Caco-2 (cell line): ENCODE measurements around the genes TMCC1, PIK3R4, ACKR4 and SLCO2A1.

- PRO-cap, result no peak
- RRBS, result no CpG with 5 or more reads among the region's 4 CpGs
These were observed 48.8 kb upstream of the PLXND1 start for GRCh38 chr3:129655184-129655784.

GRCh38 chr3:129747585-129748233 lies 141.2 kb upstream of the PLXND1 start:
- PRO-cap, result no peak
- RRBS, result no CpG with 5 or more reads among the region's 3 CpGs

DNA sequence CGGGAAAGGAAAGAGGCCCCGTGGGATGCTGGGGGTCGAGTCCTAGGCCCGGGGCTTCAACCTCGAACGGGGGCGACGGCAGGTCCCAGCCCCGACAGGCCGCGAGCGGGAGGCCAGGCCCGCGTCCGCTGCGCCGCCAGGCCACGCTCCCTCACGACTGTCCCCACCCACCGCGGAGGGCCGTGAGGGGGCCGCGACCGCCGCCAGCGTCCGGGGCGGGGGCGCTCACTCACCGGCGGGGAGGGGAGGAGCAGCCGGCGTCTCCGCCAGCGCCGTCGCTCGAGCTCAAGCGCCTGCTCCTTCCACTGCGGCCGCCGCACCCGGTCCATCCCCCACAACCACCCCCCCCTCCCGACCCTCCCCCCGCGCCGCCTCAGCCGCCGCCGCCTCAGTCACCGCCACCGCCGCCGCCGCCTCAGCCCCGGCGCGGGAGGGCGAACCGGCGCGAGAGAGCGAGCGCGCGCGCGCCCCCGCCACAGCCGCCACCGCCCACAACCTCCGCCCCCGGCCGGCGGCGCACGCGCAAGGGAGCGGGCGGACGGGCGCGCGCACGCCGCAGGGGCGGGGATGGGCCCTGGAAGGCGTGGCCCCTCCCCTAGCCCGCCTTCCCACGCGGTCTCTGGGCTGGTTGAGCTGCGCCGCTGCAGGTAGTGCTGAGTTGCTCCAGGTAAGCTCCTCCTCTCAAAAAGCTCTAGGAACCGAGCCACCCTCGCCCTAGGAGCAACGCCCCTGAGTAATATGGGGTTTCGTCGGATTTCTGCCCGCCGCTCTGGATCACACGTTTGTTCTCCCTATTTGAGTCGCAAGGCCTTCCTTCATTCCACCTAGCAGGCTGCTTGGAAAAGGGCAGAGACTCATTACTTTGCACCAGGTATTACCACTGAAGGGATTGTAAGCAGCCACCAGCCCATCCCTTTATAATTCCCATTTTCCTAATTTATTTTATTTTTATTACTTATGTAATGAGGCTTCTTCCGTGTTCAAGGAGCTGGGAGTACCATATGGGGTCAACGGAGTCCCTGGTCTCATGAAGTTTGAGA lies at the start of gene TMCC1:
Gene TMCC1 (minus strand): TSS at position 451 of the 1,040 bp plus-strand sequence.
- PRO-cap, result bidirectional peak, plus-strand start at position 228 of the sequence, minus-strand start at position 159 of the sequence
- RRBS, result 2% methylated on average over 37 of the region's 105 CpGs

- PRO-cap, result no peak
- RRBS, result no CpG with 5 or more reads among the region's 3 CpGs
These were observed 38.3 kb downstream of the PIK3R4 start for GRCh38 chr3:130708099-130708954.

GRCh38 chr3:130746282-130747176 lies at the start of gene PIK3R4:
TSS of gene PIK3R4 (minus strand) at chr3:130746829.
- PRO-cap, result bidirectional peak, plus-strand start at chr3:130746929, minus-strand start at chr3:130746823
- RRBS, result 5% methylated on average over 24 of the region's 44 CpGs

DNA sequence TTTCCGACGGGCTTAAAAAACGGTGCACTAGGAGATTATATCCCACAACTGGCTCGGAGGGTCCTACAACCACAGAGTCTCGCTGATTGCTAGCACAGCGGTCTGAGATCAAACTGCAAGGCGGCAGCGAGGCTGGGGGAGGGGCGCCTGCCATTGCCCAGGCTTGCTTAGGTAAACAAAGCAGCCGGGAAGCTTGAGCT lies 49.9 kb upstream of the NUDT16 start:
- PRO-cap, result bidirectional peak, plus-strand start outside the sequence, minus-strand start at position 91 of the sequence
- RRBS, result no CpG with 5 or more reads among the region's 10 CpGs

DNA sequence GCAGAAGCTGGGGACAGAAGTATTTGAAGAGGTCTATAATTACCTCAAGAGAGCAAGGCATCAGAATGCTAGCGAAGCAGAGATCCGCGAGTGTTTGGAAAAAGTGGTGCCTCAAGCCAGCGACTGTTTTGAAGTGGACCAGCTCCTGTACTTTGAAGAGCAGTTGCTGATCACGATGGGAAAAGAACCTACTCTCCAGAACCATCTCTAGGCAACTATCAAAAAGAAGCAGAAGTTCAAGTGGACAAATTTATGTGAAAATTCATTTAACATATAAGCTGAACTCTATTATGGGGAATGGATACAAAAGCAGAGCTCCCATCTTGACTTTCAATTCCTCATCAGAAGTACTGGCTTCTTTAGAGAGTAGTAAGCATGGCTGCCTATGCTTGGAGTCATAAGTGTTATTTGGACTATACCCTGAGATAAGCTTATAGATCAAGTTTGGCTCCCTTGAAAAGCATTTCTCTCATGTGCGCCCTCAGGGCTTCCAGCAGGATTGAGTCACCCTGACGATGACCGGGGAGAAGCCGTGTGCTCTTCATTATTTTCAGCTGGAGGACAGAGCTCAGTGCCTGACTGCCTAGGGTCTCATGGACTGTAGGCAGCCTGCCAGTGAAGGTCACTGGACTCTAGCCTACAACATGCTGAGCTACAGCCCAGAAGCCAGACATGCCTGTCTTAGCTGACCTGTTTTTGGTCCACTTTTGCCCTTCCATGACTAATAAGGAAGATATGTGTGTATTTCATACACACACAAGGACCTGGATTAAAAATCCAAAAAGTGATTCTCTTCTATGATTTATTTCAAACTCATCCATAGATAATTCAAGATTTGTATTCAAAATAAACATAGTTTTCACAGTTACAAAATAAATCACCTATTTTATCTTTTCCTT lies 31.8 kb upstream of the NUDT16 start:
- PRO-cap, result unidirectional peak, plus-strand start at position 544 of the sequence
- RRBS, result no CpG with 5 or more reads among the region's 9 CpGs

- PRO-cap, result bidirectional peak, plus-strand start at chr3:131361920, minus-strand start at chr3:131361584; bidirectional peak, plus-strand start at chr3:131362060, minus-strand start at chr3:131362038; bidirectional peak, plus-strand start at chr3:131362280, minus-strand start at chr3:131362302
- RRBS, result 19% methylated on average over 2 of the region's 66 CpGs
These were observed 19.7 kb upstream of the NUDT16 start for GRCh38 chr3:131361509-131362578.

- PRO-cap, result no peak
- RRBS, result no CpG with 5 or more reads among the region's 2 CpGs
These were observed at the start of gene ACKR4 for GRCh38 chr3:132596817-132597376. TSS of gene ACKR4 (plus strand) at chr3:132597270.

DNA sequence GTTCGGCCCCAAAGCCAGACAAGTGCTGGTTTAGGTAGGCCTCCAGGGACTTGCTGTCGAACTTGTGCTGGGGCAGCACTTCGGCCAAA lies 131 bp downstream of the ACAD11 start:
- PRO-cap, result no peak
- RRBS, result no CpG with 5 or more reads among the region's 3 CpGs

DNA sequence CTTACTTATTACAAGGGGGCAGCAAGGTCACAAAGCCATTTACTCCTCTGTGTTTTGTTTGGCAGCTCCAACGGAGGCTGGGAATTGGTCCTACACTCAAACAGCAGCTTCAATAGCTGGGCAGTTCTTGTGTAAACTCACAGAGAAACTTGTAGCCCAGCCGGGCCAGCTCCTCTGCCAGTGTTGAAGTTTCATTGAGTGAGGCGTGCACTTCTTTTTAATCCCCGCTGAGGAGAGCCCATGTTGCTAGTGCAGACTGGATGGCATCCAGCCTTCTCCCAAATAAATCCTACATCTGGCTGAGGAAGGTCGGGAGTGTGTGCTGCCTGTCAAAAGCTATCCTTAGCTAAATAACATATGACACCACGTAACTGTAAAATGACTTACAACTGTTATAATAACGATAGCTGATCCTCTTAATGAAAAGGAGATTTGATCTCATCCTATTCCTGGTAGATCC lies 59.6 kb downstream of the BFSP2 start:
- PRO-cap, result no peak
- RRBS, result no CpG with 5 or more reads among the region's 7 CpGs

GRCh38 chr3:133473923-133474602 lies 74.2 kb downstream of the BFSP2 start:
- PRO-cap, result no peak
- RRBS, result no CpG with 5 or more reads among the region's 5 CpGs

- PRO-cap, result no peak
- RRBS, result no CpG with 5 or more reads among the region's 2 CpGs
These were observed 14.8 kb downstream of the TF start for GRCh38 chr3:133760911-133761389.

GRCh38 chr3:133762497-133762998 lies 16.4 kb downstream of the TF start:
- PRO-cap, result no peak
- RRBS, result no CpG with 5 or more reads among the region's 3 CpGs

- PRO-cap, result no peak
- RRBS, result no CpG with 5 or more reads among the region's 4 CpGs
These were observed 47.9 kb upstream of the RAB6B start for GRCh38 chr3:133943655-133943964.

GRCh38 chr3:133957113-133957674 lies 61.5 kb upstream of the RAB6B start:
- PRO-cap, result no peak
- RRBS, result no CpG with 5 or more reads among the region's 6 CpGs

DNA sequence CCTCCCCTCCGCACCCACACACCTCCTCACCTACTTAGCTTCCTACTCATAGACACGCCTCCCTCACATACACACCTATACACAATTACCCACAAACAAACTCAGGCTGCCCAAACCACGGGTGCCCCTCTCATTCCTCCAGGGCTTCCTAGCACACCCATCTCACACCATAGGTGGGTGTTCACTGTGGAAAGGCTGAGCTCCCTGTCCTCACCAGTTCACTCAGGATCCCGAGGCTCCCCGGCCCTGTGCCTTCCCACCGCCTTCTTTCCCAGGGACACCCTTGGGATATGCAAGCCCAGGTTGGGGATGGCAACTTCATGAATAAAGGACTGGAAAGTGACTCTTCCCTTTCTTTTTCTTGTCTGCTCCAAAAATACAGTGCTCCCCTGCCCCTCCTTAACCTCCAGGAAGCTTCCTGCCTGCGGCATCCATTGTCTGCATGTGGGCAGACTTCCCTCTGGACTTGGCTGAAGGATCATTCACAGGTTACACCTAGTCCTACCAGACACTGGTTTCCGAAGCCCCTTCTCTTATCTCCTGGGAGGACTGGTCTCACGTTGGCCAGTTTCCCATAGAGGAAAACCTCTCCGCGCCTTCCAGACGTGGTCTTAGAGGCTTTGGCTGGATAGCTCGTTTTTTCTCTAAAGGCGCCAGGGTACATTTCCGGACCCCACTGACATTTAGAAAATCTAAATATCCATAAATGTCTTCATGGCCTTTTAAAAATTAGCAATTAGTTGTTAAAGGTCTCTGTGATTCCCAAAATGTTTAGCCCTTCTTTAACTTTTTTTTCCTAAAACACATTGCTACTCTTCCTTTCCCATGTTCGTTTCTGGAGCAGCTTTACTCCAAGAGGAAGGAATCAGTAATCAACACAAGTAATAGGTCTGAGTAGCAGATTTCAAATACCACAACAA lies 61.3 kb downstream of the SLCO2A1 start:
- PRO-cap, result no peak
- RRBS, result no CpG with 5 or more reads among the region's 16 CpGs

- PRO-cap, result unidirectional peak, plus-strand start at chr3:134029636; bidirectional peak, plus-strand start at chr3:134030115, minus-strand start at chr3:134029925
- RRBS, result 2% methylated on average over 35 of the region's 108 CpGs
These were observed at the start of gene SLCO2A1 for GRCh38 chr3:134029230-134030303. TSS of gene SLCO2A1 (minus strand) at chr3:134029925.

GRCh38 chr3:134462371-134463265 lies 23.2 kb downstream of the ANAPC13 start:
- PRO-cap, result no peak
- RRBS, result 79% methylated on average over 1 of the region's 10 CpGs

GRCh38 chr3:134484810-134485797 lies 681 bp downstream of the ANAPC13 start:
- PRO-cap, result bidirectional peak, plus-strand start at chr3:134485139, minus-strand start at chr3:134485130; bidirectional peak, plus-strand start at chr3:134485754, minus-strand start at chr3:134485724
- RRBS, result no CpG with 5 or more reads among the region's 31 CpGs